ENCODE measurements around a stretch of chr18.

GRCh38 chr18:7257116-7257612, 26.3 kb downstream of the LRRC30 start:
- PRO-cap, result no peak
- RRBS, 2 experiments, result 11% methylated on average over 1 of the region's 6 CpGs

DNA sequence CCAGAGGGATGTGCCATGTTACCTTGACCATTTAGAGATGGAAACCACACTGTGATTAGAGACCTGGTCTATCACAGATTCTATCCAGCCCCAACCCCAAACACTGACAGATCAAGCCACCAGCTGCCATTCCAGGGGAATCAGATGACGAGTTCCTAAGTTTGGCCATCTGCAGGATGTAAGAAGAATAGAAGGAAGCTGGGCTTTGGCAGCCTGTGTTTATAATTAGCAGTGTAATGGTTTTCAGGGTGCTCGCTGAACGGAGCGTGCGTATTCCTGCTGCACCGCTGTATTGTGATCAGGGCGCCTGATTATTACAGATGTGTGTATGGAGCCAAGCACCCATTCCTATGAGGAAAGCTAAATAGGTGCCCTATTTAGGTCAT, 138.1 kb downstream of the LRRC30 start:
- PRO-cap, result no peak
- RRBS, 2 experiments, result no CpG with 5 or more reads among the region's 7 CpGs

GRCh38 chr18:7414328-7415030, 152.6 kb upstream of the PTPRM start:
- PRO-cap, result no peak
- RRBS, 2 experiments, result no CpG with 5 or more reads among the region's 2 CpGs

DNA sequence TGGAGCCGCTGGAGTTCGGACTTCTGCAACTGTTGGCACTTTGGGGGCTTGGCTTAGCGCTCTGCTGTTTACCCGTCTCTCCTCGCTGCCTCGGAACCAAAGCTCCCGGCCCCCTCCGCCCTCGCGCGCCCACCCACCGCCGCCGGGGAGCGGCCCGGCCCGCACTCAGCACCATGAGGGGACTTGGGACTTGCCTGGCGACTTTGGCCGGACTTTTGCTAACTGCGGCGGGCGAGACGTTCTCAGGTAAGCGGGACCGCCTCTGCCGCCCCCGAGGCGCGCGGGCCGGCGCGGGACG, 479 bp downstream of the PTPRM start:
- PRO-cap, result no peak
- RRBS, 2 experiments, result 1 to 3% methylated on average over 23 of the region's 34 CpGs

DNA sequence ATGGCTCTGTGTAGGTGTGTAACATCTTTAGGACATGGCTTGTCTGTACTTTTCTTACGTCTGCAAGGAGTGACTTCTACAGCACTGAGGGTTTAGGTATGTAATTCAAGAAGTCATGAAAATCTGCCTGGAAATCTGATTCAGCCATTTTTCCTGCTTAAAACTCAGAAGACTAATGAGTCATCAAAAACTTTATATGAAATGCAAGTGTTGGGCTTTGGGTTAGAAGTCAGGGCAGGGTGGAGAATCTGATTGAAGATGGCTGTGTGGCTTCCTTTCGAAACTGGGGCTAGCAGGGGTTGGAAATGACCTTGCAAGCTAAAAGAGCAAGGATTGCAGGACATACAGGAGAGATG, 8.6 kb downstream of the PTPRM start:
- PRO-cap, result no peak
- RRBS, 2 experiments, result no CpG with 5 or more reads among the region's 2 CpGs

DNA sequence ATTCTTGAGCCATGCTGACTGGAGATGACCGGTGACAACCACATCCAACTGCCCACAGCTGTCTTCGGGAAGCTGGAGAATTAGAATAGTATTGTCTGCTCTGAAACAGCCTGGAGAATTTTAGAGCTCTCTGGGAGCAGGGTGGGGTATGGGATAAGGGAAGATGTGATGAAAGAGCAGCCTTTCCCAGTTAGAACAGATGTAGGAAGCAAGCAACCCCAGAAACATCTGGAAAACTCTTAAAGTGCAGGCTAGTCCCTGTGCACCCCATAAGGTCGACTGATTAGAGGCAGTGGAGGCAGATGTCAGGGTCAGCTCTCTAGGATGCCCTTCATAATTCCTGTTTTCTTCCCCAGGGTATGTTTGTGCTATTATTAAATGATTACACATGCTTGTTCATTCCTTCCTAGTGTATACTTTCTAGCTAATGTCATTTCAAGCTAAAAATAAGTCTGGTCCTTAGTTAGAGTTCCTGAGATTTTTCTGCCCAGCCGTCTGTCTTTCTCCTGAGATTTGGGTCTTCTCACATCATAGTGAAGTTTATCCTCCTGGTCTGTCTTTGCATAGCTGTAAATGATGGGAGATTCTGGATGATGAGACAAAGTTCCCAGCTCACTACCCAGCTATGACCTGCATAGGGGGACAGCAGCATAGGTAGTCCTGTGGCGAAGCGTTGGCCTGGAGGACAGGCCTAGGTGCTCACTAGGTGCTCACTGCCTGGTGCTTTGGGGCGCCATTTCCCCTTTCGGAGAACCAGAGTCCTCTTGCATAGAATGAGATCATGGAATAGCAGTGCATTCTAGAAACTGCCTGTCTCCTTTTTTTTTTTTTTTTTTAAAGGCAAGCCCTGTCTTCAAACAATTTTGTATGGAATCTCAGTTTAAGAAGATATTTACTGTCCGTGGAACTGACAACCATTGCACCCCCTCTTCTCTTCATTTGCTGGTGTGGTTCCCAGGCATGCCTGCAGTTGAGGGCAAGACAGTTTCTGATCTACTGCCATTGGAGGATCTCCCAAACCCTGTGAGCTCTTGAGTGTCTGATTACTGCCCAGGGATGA, 41.9 kb downstream of the PTPRM start:
- PRO-cap, result no peak
- RRBS, 2 experiments, result no CpG with 5 or more reads among the region's 9 CpGs

DNA sequence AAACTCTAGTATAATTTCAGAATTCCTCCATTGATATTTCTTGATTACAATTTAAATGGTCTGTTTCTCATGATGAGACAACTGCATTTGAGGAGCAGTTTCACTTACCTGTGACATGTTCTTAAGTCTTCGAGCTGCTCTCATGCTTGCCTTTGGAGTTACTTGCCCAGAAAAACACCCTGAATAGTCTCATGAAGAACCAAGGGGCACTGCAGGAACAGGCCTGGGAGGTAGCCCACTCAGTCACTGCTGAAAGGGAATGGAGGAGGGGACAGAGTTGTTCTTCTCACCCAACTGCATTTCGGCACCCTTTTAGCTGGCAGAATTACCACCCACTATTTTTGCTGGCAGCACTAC, 181.8 kb downstream of the PTPRM start:
- PRO-cap, result no peak
- RRBS, 2 experiments, result no CpG with 5 or more reads among the region's 2 CpGs

DNA sequence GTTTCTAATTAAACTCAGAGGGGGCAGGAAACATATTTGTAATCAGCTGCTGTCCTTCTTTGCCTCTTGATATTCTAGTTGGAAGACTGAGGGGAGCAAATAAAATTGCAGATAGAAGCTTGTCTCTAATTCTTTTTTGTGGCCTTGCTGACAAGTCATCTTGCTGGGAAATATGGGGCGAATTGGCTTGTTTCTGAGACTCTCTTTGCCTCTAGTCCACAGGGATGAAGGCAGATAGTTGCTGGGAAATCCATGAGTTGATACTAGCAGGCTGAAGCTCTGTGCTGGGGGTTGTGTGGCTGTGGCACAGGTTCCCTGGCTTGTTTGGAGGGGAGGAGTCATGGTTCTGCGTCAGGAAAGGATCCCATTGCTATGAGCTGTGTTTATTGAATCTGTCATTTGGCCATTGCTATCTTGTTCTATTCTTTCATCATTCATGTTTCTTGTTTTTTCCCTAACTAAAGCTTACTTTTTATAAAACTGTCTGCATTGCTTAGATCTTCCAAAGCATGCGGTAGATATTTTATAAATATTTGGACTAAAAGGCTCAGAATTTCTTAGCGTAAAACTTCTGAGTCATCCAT, 335.2 kb downstream of the PTPRM start:
- PRO-cap, result no peak
- RRBS, 2 experiments, result no CpG with 5 or more reads among the region's 4 CpGs

- PRO-cap, result no peak
- RRBS, 2 experiments, result no CpG with 5 or more reads among the region's 10 CpGs
These were observed 502.5 kb downstream of the PTPRM start for GRCh38 chr18:8069475-8070215.

DNA sequence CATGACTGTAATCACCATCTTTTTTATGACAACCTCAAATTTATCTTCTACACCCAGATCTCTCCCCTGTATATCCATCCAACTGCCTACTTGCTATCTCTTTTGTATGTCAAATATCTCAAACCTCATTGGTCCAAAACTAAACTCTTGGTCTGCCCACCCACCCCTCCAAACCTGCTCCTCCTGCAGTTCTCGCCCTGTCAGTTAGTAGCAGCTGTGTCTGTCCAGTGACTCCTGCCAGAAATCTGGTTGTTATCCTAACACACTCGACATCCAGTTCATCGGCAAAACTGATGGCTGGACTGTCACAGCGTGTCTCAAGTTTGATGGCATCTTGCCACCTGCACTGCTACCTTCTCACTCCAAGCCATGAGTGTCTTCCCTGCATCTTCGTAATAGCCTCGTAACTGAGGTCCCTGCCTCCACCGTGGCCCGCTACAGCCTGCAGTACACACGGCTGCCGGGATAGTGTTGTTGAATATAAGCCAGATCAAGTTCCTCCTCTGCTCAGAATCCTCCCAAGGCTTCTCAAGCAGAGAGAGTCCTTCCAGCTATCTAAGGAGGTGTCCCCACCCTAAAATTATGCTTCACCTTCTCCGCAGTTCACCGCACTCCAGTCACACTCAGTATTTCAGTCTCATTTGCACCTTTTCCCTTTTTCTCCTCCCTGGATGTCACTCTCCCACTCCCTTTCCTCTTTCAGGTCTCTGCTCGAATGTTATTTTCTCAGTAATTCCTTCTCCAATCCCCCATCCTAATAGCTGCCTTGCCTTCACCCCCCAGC, 470.0 kb upstream of the RAB12 start:
- PRO-cap, result no peak
- RRBS, 2 experiments, result no CpG with 5 or more reads among the region's 13 CpGs

GRCh38 chr18:8144484-8145224, 464.6 kb upstream of the RAB12 start:
- PRO-cap, result no peak
- RRBS, 2 experiments, result no CpG with 5 or more reads among the region's 3 CpGs

GRCh38 chr18:8284009-8284208, 325.3 kb upstream of the RAB12 start:
- PRO-cap, result no peak
- RRBS, 2 experiments, result no CpG with 5 or more reads among the region's 1 CpG

DNA sequence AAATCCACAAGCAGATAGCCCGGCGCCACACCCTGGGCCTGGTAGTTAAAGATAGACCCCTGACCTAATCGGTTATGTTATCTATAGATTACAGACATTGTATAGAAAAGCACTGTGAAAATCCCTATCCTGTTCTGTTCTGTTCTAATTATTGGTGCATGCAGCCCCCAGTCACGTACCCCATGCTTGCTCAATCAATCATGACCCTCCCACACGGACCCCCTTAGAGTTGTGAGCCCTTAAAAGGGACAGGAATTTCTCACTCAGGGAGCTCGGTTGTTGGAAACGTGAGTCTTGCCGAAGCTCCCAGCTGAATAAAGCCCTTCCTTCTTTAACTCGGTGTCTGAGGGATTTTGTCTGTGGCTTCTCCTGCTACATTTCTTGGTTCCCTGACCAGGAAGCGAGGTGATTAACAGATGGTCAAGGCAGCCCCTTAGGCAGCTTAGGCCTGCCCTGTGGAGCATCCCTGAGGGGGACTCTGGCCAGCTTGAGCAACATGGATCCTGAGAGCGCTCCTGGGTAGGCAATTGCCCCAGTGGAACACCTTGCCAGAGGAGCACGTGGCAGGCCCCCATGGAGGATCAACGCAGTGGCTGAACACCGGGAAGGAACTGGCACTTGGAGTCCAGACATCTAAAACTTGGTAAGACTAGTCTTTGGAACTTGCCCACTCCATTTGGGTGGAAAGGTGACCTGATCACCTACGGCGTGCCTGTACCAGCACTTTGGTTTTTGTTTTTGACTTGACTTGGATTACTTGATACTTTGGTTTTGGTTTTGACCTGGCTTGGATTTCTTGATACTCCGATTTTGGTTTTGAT, 188.6 kb upstream of the NDUFV2 start:
- PRO-cap, result no peak
- RRBS, 2 experiments, result no CpG with 5 or more reads among the region's 17 CpGs

GRCh38 chr18:8978297-8978758, 124.2 kb upstream of the NDUFV2 start:
- PRO-cap, result no peak
- RRBS, 2 experiments, result no CpG with 5 or more reads among the region's 7 CpGs

DNA sequence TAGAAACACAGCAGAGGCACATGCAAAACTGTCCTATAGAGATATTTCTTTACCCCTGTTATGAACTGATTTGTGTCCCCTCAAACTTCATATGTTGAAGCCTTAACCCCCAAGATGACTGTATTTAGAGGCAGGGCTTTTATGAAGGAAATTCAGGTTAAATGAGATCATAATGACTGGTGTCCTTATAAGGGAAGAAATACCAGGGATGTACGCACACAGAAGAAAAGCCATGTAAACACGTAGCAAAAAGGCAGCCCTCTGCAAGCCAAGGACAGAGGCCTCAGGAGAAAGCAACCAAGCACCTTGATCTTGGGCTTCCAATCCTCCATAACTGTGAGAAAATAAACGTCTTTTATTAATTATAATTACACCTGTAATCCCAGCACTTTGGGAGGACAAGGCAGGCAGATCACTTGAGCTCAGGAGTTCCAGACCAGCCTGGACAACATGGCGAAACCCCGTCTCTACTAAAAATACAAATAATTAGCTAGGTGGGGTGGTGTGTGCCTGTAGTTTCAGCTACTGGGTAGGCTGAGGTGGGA, 101.2 kb upstream of the NDUFV2 start:
- PRO-cap, result no peak
- RRBS, 2 experiments, result no CpG with 5 or more reads among the region's 5 CpGs

DNA sequence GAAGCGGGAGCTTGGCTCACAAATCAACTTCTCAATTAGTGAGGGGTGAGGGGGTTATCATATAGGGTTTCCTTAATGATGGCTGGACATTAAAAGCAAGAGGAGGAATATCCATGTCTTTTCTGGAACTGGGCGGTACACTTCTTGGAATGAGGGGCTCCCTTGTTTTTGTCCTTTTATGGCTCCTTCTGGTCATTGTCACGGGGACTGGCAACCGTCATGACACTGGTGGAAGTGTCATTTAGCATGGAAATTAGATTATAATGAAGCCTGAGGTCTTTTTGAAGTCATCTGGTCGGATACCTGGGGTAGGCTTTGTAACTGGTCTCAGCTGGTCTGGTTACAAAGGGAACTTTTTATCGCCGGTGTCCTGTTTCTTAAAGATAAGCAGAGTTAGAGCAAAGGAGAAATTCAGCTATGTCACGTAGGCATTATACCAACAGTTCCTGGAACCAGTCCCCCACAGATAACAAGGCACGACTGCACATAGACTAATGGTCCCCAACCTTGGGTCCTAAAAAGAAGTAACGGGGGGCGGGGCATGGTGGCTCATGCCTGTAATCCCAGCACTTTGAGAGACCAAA, 93.6 kb upstream of the NDUFV2 start:
- PRO-cap, result no peak
- RRBS, 2 experiments, result no CpG with 5 or more reads among the region's 11 CpGs

DNA sequence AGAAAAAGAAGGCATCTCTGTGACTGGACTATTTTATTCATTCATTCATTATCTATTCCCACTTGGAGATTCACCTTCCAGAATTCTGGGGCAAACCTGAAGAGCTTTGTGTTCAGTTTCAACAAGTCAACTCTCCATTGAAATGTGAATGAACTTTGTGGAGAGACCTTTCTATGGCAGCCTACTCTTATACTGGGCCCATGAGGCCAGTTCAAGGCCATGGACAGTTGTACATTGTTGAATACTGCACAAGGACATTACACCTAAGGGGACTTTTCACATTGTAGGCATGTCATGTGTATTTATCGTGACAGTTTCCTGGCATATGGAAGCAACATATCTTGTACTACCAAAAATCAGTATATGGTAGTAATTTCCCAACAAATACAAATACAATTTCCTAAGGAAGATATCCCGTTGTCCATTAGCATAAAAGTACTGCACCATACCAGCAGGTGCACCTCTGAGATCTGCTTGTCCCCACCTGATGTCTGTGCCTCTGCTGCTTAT, 88.3 kb upstream of the NDUFV2 start:
- PRO-cap, result no peak
- RRBS, 2 experiments, result no CpG with 5 or more reads among the region's 2 CpGs

- PRO-cap, result no peak
- RRBS, 2 experiments, result no CpG with 5 or more reads among the region's 6 CpGs
These were observed 35.6 kb upstream of the NDUFV2 start for GRCh38 chr18:9066664-9067558.

DNA sequence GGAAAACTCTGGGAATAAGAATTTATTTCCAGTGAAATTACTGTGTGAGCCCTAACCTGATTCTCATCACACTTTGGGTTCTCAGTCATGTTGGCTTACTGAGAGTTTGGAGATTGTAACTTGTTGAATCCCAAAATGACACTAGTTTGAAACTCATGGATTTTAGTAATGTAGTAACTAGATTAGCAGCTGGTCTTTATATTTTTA, 15.5 kb downstream of the NDUFV2 start:
- PRO-cap, result no peak

- PRO-cap, result no peak
- RRBS, 2 experiments, result no CpG with 5 or more reads among the region's 4 CpGs
These were observed 4.9 kb upstream of the ANKRD12 start for GRCh38 chr18:9131548-9132145.